Epithelial cell of prostate (primary cell): ENCODE measurements around the gene POLR3B.

GRCh38 chr12:104944227-104944854 lies 13.7 kb downstream of the SLC41A2 start:
- RRBS: no CpG with 5 or more reads among the region's 3 CpGs

DNA sequence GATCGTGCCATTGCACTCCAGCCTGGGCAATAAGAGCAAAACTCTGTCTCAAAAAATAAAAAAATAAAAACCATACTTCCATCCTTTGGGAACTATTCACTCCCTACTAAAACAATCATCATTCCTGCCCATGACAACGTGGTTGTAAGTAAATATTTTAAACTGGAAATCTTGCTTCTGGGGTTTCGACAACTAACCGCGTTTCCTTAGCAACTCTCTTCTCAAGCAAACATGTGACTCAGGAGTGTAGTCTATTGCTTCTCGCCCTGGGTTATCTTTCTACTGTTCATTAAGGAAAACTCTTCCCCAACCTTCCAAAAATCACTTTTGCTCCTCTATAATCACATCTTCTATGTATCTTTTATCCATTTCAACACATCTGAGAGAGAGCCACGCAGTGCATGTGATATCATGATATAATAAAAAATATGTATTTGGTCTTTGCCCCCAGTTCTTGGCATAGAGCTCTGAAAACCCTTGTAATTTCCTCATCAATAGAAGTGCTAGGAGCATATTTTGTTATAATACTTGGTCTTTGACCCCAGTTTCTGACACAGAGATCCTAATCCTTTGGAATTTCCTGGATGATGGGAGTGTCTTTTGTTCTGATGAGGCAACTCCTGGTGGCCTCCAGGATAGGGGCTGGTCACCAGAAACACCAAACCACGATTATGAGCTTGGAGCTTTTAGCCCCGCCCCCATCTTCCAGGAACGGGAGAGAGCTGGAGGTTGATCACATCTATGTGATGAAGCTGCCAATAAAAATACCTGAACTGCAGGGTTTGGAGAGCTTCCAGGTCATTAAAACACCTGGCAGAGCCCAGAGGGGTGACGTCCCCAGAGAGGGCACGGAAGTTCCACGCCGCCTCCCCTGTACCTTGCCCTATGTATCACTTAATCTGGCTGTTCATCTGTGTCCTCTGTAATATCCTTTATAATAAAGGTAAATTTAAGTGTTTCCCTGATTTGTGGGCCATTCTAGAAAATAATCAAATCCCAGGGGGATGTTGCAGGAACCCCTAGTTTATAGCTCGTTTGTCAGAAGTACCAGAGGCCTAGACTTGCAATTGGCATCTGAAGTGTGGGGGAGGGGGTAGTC lies 21.5 kb downstream of the APPL2 start:
- RRBS: no CpG with 5 or more reads among the region's 15 CpGs

GRCh38 chr12:105466500-105467197 lies 136.2 kb downstream of the C12orf75 start:
- RRBS: no CpG with 5 or more reads among the region's 9 CpGs

GRCh38 chr12:105497808-105498152 lies 167.3 kb downstream of the C12orf75 start:
- RRBS: no CpG with 5 or more reads among the region's 2 CpGs

DNA sequence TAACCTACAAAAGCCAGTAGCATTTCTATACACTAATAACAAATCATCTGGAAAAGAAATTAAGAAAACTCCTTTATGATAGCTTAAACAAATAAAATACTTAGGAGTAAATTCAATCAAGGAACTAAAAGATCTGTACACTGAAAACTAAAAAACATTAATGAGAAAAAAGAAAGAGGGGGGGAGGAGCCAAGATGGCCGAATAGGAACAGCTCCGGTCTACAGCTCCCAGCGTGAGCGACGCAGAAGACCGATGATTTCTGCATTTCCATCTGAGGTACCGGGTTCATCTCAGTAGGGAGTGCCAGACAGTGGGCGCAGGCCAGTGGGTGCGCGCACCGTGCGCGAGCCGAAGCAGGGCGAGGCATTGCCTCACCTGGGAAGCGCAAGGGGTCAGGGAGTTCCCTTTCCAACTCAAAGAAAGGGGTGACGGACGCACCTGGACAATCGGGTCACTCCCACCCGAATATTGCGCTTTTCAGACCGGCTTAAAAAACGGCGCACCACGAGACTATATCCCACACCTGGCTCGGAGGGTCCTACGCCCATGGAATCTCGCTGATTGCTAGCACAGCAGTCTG lies 297.7 kb downstream of the C12orf75 start:
- RRBS: no CpG with 5 or more reads among the region's 28 CpGs

- RRBS: no CpG with 5 or more reads among the region's 7 CpGs
Measured at GRCh38 chr12:106021350-106022129, 117.2 kb downstream of the NUAK1 start.

- RRBS: no CpG with 5 or more reads among the region's 8 CpGs
Measured at GRCh38 chr12:106022431-106022994, 116.2 kb downstream of the NUAK1 start.

- RRBS: no CpG with 5 or more reads among the region's 9 CpGs
Measured at GRCh38 chr12:106090946-106091834, 47.6 kb downstream of the NUAK1 start.

DNA sequence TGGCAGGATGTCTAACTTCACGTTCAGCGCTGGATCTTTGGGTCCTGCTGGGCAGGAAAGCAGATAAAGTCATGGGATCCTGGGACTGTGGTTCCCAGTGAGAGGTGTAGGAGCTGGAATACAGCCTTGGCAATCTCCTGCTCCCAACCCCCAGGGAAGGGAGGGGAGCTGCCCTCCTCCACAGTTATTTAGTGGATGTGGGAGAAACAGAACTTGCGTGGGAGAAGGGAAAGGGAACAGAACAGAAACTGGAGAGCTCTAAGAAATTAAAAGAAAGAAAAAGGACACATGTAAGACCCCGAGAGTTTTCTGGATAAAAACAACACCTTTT lies 36.9 kb downstream of the NUAK1 start:
- RRBS: no CpG with 5 or more reads among the region's 4 CpGs

- RRBS: no CpG with 5 or more reads among the region's 3 CpGs
Measured at GRCh38 chr12:106121925-106122371, 16.8 kb downstream of the NUAK1 start.

GRCh38 chr12:106248241-106248830 lies 516 bp upstream of the CKAP4 start:
- RRBS: under 1% methylated on average over 30 of the region's 44 CpGs

GRCh38 chr12:106279448-106280026 lies 23.0 kb upstream of the TCP11L2 start:
- RRBS: no CpG with 5 or more reads among the region's 3 CpGs

GRCh38 chr12:106288391-106288784 lies 14.1 kb upstream of the TCP11L2 start:
- RRBS: no CpG with 5 or more reads among the region's 5 CpGs

DNA sequence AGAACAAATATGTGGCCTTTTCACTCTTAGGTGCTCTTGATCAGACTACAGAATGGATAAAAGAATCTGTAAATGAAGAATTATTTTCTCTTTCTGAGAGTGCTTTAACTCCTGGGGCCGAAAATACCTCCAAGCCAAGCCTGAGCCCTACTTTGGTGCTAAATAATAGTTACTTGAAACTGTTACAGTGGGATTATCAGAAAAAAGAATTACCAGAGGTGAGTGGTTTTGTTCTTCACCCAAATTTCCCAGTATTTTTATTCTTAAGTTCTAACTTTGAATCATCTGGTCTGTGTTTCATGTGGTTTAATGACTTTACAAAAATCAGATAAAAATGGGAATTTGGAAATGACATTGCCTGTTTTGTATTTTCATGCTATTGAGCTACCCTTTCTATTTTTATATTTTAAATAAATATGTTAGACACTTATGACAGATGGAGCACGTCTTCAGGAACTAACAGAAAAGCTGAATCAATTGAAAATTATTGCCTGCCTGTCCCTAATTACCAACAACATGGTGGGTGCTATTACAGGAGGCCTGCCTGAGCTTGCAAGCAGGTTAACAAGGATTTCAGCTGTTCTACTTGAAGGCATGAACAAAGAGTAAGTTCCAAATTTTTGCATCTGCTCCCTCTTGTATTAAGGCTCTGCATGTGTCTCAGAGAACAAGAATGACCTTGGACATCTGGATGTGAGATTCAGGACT lies 21.8 kb upstream of the POLR3B start:
- RRBS: no CpG with 5 or more reads among the region's 2 CpGs

DNA sequence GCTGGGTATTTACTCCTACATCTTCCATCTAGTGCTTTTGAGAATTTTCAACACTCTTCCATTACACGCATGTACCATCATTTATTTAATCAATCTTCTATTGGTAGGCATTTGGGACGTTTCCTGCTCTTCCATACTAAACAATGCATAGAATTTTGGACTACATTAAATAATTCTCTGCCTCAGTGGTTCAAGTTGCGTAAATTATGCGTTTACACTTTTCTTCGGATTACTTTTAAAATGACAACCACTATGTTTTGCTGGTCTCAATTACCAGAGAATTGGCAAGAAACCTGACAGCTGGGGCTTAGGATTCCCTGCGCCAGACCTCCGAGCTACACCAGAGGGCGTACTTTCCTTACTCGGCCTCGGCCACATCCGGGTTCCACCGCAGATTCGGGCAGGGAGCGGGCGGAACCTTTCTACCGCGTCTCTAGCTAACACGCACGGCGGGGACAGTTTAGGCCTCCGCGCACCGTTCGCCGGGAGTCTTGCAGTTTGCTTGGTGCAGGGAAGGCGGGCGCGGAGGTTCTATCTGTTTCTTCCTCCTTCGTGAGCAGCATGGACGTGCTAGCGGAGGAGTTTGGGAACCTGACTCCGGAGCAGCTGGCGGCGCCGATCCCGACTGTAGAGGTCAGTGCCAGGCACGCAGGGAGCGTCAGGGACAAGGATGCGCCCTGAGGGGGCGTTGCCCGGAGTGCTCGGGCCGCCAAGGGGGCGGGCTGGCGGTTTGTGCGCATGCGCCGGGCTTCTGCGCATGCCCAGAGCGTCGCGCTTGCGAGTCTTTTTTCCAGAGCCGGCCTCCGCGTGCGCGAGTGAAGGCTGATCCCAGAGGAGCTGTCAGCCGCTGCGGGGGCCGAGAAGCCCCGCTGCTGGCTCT lies at the start of gene POLR3B:
POLR3B (plus strand) TSS at position 430 of the 880 bp plus-strand sequence.
- RRBS: under 1% methylated on average over 35 of the region's 62 CpGs

DNA sequence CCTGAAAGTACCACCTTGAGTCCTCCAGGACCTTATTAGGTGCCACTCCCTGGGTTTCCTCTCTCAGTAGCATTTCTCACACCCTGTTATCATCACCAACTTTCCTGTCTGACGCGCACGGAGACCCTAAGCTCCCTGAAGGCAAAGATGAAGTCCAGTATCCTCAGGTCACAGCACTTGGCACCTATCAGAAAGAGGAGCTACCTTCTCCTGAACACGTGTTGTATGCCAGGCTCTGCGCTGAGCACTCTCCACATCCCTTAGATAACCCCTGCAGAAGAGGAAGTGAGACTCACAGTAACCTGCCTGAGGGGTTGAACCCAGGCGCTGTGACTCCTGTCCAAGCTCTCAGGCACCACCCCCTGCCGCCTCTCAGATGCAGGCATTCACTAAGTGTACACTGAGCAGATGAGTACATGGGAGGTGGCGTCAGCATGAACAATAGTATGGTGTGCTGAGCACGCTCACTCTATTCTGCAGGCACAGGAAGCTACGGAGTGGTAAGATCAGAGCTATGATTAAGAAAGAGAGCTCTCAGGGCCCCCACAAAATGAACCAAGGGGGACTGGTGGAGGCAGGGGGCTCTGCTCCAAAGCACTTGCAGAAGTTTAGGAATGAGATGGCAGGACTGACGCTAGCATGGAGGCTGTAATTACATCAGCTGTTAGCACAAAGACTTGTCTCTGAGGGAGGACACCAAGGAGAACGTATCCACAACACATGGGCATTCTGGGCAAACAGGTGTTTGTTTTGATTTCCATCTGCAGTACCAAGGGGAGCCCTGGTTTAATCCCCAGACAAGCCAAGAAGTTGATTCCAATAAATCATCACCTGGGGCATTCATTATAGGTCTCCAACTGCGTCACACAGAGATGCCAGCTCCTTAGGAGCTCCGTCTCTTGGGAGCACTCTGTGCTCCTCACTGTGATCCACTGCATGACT lies 20.8 kb upstream of the RIC8B start:
- RRBS: no CpG with 5 or more reads among the region's 14 CpGs

GRCh38 chr12:106956499-106956960 lies 823 bp downstream of the TMEM263 start:
- RRBS: no CpG with 5 or more reads among the region's 15 CpGs

DNA sequence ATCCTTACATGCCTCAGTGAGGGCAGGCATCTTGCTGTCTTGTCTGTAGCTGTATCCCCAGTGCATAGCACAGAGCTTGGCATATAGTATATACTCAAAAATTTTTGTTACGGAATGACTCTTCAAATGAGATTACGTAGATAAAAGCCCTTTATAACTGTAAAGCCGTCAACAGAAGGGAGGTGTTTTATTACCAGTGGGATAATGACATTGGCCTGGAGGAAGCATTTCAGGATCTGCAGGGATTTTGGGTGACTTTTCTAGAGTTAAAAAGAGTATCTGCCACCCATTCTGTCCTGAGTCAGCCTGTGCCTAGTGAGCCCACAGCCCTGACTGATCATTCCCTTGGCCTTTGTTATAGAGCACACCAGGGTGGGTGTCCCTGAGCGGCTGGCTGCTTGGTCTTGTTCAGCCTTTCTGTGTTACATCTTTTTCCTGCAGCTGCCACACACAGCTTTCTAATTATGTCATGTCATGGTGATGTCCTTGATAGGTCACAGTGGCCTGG lies 68.2 kb downstream of the ABTB3 start:
- RRBS: no CpG with 5 or more reads among the region's 4 CpGs

GRCh38 chr12:107396817-107397493 lies 78.7 kb downstream of the ABTB3 start:
- RRBS: no CpG with 5 or more reads among the region's 8 CpGs

DNA sequence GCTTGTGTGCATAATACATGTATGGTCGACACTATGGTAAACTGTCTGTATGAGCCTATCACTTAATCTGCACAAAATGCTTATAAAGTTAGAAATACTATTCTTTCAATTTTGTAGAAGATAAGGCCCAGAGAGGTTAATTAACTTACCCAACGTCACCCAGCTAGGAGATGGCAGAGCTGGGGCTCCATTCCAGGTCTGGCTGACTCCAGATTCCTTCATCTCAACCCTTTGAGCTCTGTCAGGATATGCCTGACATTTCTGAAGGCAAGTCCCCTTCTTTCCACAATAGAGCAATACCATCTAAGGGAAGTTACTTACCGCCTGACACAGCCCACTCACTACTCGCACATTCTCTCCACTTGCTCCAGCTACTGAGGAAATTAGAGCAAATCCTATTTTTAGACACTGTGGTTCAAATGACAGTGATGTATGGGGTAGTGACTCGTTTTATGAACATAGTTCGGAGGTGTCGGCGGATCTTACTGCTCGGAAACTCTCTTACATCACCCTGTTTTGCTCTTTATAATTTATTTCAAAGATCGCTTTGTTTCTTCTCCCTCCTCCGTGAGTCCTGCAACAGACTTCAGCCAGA lies 2.1 kb upstream of the WSCD2 start:
- RRBS: no CpG with 5 or more reads among the region's 11 CpGs